RPMI7951 (cell line): ENCODE results near the gene SPOP.

- RAMPAGE, long total RNA, result no peak
Measured at GRCh38 chr17:48998490-48998946, 1.3 kb downstream of the IGF2BP1 start.

- RAMPAGE, long total RNA, result no peak
Measured at GRCh38 chr17:49201252-49201585, 9.2 kb downstream of the GNGT2 start.

GRCh38 chr17:49223429-49224431 lies 6.9 kb downstream of the PHOSPHO1 start:
- RAMPAGE, long total RNA, result no peak

- RAMPAGE, long total RNA, result no peak
Measured at GRCh38 chr17:49224432-49225461, 5.8 kb downstream of the PHOSPHO1 start.

- RAMPAGE, long total RNA, result no peak
Measured at GRCh38 chr17:49393471-49394122, 21.1 kb downstream of the PHB1 start.

GRCh38 chr17:49403628-49404207 lies 11.0 kb downstream of the PHB1 start:
- RAMPAGE, long total RNA, result no peak

DNA sequence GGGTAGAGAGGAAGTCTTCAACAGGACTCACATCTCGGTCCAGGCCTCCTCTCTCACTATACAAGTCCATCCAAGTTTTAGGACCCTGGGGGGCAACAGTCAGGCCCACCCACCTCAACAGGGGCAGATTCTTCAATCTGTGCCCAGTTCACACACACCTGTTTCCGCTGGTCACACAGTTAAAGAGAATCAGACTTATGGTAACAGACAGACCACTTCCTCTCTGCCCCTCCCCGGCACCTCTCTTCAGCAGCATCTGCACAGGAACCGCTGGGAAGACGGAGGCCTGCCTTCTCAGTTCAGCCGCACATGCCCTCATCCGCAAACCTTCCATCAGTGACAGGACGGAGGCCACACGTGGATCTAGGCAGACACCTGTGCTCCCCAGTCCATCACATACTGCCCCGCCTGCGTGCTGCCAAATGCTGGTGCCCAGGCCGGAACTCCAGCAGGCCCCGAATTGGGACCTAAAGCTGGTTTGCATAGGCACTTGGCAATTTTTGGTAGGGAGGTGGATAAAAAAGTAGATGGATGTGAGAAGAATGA lies 10.3 kb downstream of the PHB1 start:
- RAMPAGE, long total RNA, result no peak

GRCh38 chr17:49515105-49515959 lies 20.2 kb downstream of the NGFR start:
- RAMPAGE, long total RNA, result no peak

- RAMPAGE, long total RNA, result no peak
Measured at GRCh38 chr17:49516086-49516614, 21.1 kb downstream of the NGFR start.

- RAMPAGE, long total RNA, result no peak
Measured at GRCh38 chr17:49547470-49548091, 28.1 kb upstream of the NXPH3 start.

- RAMPAGE, long total RNA, result no peak
Measured at GRCh38 chr17:49664583-49665225, 13.2 kb downstream of the SPOP start.

DNA sequence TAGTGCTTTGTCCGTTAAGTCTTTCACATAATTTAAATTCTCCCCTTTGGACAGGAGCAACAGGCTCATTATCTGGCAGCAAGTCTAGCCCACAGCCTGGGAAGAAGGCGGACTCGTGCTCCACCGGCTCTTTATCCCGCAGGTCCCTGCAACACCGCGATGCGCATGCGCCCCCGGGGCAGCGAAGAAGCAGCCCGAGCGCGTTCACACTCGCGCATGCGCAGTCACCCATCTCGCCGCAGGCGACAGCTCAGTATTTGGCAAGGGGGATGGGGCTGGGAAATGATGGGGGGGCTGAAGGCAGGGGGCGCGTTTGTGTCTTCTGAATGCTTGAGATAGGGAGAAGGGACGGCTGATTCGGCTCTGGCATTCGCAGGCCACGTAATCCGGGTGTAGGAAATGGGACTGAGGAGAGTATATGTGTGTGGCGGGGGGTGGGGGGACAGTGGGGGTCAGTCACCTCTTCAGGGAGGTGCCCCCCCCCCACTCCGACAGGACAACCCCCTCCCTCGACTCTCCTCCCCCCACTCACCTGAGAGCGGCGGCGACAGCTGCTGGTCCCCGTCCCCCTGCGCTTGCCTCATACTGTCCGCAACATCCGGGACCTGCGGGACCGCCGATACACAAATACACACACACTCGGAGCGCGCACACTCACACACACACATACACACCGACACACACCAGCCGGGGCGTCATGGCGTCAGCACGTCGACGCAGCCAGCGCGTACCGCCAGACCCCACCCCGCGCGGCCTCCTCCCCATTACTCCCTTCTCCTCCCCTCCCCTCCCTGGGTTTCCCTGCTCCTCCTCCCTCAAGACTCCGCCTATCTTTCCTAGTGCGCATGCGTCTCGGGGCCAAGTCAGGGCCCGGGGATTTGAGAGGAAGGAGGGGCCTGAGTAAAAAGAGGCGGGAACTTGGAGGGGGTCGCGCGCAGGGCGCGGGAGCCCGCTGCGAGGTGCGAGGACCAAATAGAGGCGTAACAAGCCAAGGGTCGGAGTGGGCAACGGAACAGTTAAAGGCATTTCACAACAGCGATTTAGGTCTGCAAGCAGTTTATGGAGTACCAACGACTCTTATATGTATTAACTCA lies at the start of gene SPOP:
Gene SPOP, minus strand, starts transcription at position 697 of the 1,094 bp plus-strand sequence.
- RAMPAGE, long total RNA, result start-site peak on the minus strand centred at position 645 of the sequence, 105 bp wide, 27 and 16 reads in 2 replicates

- RAMPAGE, long total RNA, result no peak
Measured at GRCh38 chr17:49708631-49709410, 1.1 kb upstream of the SLC35B1 start.

DNA sequence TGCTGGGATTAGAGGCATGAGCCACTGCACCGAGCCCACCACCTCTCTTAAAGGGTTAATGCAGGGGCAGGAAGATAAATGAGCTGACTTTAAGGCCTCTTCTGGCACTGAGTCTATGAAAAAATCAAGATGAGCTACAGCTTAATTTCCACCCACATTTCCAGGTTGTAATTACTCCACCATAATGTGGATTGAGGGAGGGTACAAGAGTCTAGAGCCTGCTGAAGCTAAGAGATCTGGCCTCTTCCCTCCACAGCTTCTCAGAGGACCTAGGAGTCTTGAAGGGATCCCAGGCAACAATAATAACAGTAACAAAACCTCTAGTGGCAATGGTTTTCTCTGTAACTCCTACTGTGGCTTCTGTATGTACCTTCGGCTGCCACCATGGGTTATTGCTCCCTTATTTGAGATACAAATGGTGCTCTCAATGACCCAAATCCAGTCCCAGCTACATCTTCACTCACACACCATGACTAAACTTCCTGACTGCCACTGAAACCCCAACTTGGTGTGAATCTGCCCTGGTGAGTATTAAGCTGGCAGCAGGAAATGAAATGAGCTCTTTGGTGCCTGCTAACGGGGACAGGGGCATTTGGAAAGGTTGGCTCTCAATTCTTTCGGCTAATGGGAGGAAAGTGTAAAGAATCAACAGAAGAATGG lies 7.3 kb upstream of the SLC35B1 start:
- RAMPAGE, long total RNA, result no peak

- RAMPAGE, long total RNA, result no peak
Measured at GRCh38 chr17:49717347-49718360, 9.9 kb upstream of the SLC35B1 start.

- RAMPAGE, long total RNA, result no peak
Measured at GRCh38 chr17:49730010-49730674, 22.4 kb upstream of the SLC35B1 start.

DNA sequence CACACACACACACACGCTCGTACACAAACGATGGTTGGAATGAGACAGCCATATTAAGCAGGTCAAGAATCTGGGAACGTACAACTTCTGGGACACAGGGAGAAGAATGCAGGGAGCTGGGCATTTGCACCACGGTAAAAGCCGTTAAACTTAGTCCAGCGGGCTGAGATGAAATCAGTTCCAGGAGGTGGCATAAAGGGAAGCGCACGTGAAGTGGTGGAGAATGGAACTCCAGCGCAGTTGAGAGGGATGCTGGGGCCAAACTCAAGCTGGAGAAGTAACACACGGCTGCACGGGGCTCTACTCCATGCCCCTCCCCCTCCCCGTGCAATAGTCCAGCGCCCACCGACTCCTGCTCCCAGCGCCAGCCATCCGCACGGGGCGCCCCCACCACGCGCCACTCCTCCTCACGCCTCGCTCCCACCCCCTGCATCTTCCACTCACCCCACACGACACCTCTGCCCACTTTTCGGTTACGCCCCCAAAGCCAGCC lies 736 bp downstream of the FAM117A start:
- RAMPAGE, long total RNA, result no peak

DNA sequence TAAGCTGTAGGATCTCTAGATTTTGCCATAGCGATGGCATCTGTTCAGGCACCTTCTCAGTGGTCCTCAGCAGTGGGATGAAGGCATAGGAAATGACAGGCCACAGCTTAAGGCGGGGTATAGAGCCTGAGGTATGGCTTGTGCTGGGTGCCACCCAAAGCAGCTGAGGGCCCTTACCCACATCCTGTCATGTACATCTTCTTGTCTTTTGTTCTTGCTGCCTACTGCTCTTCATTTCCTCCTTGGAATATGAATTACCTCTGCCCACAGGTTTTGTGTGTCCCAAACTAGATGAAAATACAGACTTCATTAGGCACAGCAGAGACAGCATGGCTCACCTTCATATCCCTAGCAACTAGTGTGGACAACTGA lies 29.6 kb downstream of the KAT7 start:
- RAMPAGE, long total RNA, result no peak

- RAMPAGE, long total RNA, result no peak
Measured at GRCh38 chr17:49834536-49835353, 13.1 kb downstream of the TAC4 start.

DNA sequence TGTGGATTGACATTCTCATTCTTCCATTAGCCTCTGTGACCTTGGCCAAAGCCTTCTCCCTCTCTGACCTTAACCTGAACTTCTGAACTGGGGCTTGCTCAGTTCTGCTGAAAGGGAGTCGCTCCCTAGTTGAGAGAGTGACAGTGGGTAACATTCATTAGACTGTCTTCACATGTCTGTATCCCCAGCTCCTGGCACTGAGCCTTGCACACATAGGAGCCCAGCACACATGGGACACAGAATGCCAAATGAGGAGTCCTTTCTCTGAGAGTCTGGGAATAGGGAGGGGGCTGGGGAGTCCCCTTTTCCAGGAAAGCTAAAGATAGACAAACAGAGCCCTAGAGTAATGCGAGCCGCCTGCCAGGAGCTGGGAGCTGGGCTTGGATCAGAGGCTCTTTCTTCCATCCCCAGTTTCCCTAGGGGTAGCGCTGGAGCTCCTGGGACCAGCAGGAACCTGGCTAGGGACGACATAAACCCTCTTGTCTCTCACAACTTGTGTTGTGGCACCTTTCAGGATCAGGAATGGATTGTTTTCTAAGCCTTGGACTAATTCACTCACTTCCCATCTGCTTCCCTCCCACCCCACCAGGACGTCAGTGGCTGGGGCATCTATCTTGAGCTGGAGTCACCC lies 2.5 kb downstream of the TAC4 start:
- RAMPAGE, long total RNA, result no peak